Neuron (in vitro differentiated cells): Measurements from ENCODE around the genes DEDD2 and ZNF526.

- PRO-cap, result no peak
These were observed 4.0 kb upstream of the CCDC97 start for GRCh38 chr19:41306023-41306417.

DNA sequence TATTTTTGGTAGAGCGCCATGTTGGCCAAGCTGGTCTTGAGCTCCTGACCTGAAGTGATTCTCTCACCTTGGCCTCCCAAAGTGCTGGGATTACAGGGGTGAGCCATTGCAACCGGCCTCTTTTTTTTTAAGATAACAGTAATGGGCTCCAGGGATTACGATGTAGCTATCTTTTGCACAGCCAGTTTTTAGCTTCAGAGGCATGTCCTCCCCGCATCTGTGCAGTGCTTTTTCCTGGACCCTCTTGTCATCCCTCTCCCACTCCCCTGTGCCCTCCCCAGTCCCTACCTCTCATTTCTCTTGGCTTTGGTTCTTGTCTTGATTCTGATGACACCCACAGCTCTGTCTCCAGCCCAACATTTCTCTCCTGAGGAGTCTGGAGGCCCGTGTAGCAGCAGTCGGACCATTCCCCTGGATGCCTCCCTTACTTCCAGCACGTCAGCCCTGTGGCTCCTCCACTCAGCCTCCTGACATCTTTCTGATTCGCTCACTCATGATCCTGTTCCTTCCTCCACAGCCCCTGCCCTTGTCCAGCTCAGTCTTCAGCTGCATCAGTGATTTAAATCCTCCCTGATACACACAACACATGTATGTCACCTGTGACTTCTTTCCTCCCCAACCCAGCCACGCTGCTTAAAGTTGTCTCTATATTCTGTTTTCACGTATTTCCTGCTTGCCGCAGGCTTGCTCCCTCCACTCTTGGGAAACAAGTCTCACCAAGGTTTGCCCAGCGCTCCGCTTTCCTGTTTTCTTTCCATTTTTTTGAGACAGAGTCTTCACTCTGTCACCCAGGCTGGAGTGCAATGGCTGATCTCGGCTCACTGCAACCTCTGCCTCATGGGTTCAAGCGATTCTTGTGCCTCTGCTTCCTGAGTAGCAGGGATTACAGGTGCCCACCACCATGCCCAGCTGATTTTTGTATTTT, 3.2 kb downstream of the CCDC97 start:
- PRO-cap, result no peak

DNA sequence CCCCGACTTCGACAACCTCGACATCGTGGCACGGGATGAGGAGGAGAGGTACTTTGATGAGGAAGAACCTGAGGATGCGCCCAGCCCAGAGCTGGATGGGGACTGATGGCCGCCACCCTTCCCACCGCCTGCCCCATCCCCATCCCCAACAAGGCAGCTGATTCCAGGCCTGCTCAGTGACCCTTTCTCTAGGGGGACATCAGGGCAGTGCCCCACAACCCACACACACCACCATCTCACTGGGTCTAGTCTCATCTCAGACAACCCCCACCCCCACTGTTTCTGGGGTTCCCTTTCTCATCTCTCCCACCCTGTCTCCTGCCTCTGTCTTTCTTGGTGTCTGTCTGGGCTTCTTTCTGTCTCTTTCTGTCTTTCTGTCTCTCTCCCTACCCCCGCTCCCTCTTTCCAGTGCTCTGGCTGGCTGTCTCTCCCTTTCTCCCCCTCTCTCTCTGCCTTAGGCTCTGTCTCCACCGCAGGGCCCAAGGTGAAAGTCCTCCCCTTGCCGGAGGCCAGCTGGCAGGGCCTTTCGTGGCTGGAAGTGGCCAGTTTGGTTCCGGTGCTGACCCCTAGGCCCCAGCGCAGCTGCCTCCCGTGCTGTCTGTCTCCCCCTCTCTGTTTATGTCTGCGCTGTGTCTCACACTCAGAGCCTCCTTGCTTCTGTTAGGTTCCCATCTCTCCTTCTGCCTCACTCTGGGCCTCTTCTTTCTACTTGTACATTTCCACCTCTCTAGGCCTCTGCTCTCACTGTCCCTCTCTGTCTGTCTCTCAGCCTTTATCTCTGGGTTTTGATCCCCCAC, 12.8 kb downstream of the CCDC97 start:
- PRO-cap, result no peak

DNA sequence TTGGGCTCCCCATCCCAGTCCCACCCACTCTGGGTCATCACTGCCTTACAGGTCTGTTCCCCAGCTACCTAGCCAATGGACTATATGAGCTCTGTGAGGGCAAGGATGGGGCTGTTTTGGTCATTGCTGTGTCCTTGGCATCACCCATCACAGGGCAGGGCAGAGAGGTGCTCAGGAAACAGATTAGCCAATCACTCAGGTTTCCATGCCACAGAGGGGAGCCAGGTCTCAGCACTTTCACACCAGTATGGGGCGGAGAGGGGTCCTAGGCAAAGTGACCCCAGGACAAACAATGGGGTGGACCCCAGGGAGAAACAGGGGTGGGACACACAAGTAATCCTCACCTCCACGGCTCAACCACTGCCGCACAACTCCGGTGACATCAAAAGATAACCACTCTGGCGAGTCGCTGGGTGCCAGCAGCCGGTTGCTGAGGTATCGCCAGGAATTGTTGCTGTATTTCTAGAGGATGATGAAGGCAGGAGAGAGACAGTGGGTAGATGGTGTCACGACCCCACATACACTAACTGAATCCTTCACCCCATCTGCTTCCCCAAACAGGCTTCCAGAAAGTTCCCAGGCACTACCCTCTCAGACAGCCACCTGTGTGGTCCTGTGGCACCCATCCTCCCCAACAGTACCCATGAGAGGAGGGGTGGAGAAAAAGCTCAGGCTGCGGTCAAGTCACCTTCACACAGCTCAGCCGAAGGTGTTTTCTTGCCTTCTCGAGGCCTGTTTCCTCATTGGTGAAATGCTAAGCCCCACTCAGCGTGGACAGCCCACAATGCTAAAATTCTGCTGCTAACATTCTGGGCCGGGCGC, 9.1 kb downstream of the TGFB1 start:
- PRO-cap, result no peak

DNA sequence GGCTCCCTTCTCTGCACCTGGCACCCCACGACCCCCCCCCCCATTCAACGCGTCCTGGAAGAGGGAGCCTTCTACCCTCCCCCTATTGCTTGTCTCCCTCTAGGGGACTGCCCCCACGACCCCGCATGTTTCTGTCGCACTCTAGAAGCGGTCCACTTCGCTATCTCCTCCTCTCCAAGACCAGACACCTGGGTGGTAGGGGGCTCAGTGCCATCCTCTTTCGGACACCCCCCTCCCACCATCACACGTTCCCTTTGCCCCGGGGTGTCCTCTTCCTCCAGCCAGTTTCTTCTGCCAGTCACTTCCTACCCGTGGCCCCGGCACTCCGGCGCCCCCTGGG, 1.4 kb downstream of the TGFB1 start:
- PRO-cap, result no peak

- PRO-cap, result no peak
These were observed 20.5 kb downstream of the ERICH4 start for GRCh38 chr19:41463260-41463995.

DNA sequence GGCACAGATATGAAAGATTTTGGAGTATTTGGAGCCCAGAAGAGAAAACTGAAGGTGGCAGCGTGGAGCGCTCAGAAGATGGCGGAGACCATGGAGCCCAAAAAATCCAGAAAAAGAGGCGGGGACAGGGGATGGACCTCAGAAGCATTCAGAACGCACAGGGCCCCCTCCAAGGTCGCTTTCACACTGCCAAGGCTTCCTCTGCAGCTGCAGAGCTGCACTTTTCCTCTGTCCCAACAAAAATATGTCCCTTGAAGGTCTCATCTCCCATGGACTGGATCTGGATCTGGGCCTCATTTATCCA, 35.5 kb downstream of the ERICH4 start:
- PRO-cap, result no peak

DNA sequence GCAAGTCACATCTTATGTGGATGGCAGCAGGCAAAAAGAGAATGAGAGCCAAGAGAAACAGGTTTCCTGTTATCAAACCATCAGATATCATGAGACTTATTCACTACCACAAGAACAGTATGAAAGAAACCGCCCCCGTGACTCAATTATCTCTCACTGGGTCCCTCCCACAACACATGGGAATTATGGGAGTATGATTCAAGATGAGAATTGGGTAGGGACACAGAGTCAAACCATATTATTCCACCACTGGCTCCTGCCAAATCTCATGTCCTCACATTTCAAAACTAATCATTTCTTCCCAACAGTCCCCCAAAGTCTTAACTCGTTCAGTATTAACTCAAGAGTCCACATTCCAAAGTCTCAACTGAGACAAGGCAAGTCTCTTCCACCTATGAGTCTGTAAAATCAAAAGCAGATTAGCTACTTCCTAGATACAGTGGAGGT, 24.8 kb downstream of the CEACAM7 start:
- PRO-cap, result no peak

DNA sequence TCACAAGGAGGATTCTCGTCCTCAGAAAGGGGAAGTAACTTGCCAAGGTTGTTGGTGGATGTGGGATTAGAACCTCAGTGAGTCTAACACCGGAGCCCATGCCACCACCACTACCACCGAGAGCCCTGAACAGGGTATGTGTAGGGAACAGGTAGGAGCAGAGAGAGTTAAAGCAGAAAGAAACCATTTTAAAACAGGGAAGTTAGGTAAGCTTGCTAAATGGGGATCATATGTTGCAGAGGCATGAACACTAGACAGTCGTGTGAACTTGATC, 9.5 kb upstream of the CEACAM6 start:
- PRO-cap, result no peak

- PRO-cap, result no peak
These were observed 5.5 kb downstream of the CEACAM3 start for GRCh38 chr19:41801745-41802504.

DNA sequence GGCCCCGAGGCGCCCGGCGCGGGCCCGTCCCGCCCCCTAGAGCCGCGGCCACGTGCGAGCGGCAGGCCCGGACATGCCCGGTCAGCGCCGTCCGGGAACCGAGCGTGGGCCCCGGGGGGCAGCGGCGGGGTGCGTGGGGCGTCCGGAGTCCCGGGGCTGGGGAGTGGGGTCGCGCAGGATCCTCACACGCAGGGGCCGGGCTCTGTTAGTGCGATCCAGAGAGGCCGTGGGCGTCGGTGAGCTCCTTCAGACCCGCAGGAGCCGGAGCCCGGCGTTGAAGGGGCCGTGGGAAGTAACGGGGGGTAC, 264 bp downstream of the RPS19 start:
- PRO-cap, result no peak

- PRO-cap, result no peak
These were observed 8.1 kb upstream of the ERFL start for GRCh38 chr19:41936476-41936694.

DNA sequence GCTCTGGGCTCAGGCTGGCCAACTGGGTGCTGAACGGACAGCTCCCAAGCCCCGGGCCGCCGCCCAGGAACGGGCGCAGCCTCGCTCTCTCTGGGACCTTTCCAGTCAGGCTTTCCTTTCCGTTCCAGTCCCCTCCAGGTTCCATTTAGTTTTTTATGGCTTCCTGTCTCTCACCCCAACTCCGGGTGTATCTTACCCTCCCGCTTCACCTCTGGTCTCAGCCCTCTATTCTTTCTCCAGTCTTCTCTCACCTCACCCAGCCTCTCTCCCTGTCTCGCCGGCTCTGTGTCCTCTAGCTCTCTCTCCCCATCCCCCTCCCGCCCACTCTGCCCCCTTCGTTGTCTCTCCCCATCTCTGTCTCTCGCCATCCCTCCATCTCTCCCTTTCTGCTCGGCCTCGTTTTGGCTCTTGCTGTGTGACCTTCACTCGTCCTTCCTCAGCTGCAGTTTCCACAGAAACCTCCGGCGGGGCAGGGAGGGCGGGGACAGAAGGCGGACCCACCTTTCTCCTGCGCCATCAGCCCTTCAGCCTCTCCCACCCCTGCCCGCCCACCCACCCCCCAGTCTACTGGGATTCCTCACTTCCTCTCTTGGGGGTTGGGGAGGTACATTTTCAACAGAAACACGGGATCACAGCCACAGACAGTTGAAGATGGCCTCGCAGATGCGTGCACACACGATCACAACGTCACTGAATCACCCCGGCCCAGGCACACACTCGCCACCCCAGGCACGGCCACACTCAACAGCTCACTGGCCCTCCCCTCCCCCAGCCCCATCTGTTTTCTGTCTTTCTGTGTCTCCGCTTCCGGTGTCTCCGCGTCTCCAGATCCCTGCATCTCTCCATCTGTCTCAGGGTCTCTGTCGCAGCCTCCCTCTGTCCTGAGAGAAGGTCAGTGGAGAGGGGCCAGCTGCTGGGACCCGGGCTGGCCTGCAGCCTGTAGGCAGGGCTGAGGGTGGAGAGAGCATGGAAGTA, 3.5 kb upstream of the ATP1A3 start:
- PRO-cap, result bidirectional peak, plus-strand start outside the sequence, minus-strand start at position 5 of the sequence; bidirectional peak, plus-strand start at position 445 of the sequence, minus-strand start at position 451 of the sequence; bidirectional peak, plus-strand start at position 638 of the sequence, minus-strand start at position 697 of the sequence

- PRO-cap, result no peak
These were observed 9.0 kb downstream of the DEDD2 start for GRCh38 chr19:42208474-42208914.

DNA sequence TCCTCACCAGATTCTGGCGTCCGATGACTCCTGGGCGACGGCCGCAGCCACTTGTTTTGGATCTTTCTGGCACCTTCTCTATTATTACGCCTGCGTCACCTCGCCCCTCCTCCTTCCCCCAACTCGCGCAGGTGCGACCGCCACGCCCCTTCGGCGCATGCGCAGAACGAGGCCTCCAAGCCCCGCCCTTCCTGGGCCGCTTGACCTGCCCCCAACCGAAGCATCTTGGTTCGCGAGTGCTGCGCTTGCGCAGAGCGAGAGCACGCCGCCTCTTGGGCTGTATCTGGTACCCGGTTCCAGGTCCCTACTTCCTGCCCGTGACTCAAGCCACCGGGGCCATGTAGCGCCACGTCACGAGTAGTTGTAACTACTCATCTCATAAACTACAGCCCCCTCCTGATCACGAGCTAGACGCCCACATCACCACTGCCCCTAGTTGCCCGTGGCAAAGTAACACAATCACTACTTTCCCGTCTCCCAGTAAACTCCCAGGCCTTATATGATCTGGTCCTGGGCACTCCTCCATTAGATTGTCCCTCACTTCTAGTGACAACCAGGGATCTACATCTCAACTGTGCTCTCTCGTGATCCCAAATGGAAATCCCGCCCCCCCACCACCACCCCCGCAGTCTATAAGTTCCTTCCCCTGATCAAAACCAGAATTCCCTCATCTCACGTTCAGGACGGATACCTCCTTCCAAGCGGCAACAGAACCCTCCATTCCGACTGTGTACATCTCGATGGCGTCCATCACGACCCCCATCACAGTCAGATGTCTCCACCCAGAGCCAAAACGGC, at the start of gene DEDD2:
TSS of gene DEDD2 (minus strand) at position 53 of the 798 bp plus-strand sequence.
- PRO-cap, result bidirectional peak, plus-strand start at position 307 of the sequence, minus-strand start at position 80 of the sequence

GRCh38 chr19:42219643-42220695, at the start of gene ZNF526:
Gene ZNF526, plus strand, starts transcription at chr19:42220312.
- PRO-cap, result bidirectional peak, plus-strand start at chr19:42220377, minus-strand start at chr19:42220095

DNA sequence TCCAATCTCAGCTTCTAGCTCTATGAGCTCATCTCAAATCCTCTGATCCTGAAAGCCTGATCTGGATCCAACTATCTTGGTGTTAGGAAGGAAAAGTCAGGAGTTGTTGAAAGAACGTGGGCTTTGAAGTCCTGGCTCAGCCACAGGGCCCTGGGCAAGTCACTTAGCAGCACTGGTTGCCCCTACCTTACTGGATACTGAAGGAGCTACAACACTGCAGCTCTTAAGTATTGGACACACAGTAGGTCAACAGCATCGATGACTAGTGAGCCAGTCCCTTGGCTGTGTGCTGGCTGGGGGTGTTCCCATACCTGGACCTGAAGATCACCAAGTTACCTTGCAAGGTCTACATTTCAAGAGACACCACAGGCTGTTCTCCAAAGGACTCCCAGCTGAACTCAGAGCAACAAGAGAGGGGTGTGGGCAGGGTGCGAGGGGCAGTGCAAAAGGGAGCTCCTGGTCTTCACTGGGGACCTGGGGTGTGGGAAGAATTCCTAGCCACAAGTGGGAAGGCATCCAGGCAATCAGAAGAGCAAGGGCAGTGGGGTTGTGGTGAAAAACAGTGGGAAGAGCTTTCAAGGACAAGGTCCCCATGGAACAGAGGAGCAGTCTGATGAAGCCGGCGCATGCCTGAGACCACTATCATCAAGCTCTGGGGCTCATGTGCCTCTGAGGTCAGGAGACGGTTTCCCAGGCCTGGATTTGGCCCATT, 4.5 kb upstream of the GSK3A start:
- PRO-cap, result no peak

GRCh38 chr19:42283963-42284139, 14.8 kb downstream of the CIC start:
- PRO-cap, result bidirectional peak, plus-strand start at chr19:42284080, minus-strand start at chr19:42283783

- PRO-cap, result bidirectional peak, plus-strand start at chr19:42317243, minus-strand start at chr19:42316965
These were observed 3.7 kb downstream of the TMEM145 start for GRCh38 chr19:42316689-42317410.

- PRO-cap, result no peak
These were observed 924 bp upstream of the MEGF8 start for GRCh38 chr19:42324327-42325094.